Choroid plexus epithelial cell (primary cell): ENCODE measurements around a stretch of chr10.

DNA sequence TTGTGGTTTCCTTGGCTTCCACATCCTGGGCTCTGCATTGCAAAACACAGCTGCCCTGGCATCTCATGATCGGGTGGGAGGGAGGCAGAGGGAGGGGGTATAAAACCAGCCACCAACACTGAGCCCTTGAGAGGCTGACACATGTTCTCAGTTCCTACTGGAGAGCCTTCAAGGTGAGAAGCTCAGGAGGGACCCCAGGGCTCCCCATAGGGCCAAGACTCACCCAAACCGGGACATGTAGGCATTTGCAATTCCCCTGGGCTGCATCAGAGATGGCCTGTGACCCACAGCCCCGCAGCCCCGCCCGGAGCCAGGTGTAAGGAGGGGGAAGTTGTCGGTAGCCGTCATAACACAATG, 61.4 kb downstream of the MKI67 start:
- RRBS = 74% methylated on average over 4 of the region's 7 CpGs

DNA sequence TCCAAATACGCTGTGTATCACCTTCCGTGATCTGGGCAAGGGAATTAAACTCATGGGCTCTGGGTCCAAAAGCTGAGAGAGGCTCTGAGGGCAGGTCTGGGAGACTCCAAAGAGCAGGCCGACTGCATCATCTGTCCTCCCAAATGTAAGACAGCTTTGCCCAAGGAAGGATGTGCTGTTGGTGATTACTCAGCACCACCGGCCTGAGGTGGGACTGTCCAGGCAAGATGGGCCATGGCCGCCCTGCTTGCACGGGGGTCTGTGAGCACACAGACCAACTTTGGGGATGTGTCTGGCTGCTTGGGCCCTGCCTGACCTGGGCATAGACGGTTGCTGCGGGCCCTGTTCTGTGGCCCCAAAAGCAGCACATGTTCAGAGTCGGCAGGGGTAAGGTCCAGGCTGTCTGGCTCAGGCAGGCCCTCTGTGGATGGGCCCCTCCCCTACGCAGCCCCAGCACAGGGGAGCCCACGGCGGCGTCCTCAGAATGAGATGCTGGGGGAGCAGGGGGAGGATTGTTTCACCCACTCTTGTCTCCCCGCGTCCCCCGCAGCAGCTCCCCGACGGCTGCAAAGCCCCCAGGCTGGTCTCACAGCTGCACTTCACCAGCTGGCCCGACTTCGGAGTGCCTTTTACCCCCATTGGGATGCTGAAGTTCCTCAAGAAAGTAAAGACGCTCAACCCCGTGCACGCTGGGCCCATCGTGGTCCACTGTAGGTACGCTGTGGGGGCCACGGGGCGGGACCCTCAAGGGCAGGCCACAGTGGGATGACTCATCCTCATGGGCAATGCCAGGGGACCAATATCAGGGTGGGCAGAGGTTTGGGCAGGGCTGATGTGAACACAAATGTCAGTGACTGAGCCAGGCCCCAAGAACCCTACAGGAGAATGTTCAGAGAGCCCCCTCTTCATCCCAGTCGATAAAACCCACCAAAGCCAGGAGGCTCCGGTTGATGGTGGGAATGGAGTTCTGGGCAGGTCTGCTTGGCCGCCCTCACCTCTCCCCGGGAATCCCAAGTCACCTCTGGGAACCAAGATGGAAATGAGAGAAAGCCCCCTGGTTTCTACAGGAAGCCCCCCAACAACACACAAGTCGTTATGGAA, 58.3 kb downstream of the MKI67 start:
- RRBS = 96% methylated on average over 3 of the region's 32 CpGs

DNA sequence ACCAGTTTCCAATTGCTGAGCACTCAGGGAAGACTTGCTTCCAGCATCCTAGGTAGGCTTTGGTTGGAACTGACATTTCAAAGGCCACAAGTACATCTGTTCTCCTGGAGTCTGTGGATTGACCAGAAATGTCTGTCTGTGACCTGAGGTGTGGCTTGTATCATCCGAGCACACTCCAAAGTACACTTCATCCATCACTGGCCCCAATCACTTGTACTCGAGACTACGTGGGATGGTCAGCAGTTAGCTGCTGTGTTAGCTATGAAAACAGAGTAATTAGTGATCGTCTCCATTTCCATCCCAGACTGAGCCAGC, 45.0 kb downstream of the MKI67 start:
- RRBS = no CpG with 5 or more reads among the region's 4 CpGs

GRCh38 chr10:129035250-129035882, 431.7 kb upstream of the MGMT start:
- RRBS = no CpG with 5 or more reads among the region's 22 CpGs

DNA sequence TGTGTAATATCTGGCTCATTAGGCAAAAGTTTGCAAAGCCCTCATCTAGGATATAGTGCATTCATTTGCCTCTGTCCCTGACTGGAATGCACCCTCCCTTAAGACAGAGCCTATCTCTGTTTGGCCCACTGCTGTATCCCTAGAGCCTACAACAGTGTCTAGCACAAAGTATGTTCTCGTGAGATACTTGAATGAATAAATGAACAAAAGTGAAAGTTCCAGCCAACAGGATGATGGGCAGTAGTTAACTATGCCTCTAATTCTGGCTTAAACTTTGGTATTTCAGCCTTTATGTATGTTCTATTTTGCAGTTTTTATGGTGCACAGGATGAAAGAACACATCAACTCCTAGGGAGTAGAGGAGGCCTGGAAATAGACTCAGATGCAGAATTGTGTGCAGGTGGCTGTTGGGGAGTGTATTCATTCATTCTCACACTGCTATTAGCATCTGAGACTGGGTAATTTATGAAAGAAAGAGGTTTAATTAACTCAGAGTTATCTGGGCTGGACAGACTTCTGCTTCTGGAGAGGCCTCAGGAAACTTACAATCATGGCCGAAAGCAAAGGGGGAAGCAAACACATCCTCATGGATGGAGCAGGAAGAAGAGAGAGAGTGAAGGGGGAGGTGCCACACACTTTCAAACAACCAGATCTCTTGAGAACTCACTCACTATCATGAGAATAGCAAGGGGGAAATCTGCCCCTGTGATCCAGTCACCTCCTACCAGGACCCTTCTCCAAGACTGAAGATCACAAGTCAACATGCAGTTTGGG, 143.9 kb downstream of the MGMT start:
- RRBS = no CpG with 5 or more reads among the region's 2 CpGs

DNA sequence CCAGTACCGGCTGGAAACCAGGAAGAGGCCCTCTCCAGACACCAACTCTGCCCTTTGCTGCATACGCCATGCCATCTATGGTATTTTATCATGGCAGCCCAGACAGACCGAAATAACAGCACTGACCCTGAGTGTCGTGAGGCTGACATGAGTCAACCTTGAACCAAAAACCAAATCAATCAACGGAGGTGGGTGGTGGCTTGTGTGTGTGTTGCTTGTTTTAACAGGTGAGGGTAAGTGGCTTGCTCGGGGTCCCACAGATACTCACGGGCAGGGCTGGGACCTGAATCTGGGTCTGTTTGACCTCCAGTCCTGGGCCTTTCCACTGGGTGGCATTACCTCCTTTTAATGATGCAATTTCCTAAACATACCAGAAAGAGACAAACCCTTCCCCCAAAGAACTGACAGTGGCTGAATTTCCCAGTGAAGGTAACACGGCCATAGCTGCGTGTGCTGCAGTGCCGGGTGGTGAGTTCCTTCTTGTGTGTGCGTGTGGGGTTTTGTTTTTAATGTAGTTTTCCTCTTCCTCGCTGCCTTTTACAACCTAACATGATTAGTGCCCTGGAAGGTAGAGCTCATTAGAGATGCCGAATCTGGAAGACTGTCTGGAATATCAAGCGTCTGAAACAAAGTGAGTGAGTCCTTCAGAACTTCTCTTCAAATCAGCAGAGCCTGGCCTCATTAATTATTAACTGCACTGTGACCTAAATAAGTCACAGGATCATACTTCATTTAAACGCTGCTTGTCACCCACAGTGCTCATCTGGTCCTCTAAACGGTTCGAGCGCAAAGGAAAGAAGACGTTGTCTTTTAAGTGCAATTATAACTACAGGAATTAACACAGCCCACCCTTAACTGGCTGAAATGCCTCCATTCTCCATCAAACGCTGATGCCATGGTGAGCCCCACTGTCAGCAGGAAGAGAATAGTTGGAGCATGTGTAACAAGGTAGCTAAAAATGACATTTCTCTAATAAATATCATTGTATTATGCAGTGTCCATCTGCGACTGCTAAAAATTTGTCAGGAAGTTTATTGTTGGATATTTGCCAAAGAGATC, 166.1 kb upstream of the TCERG1L start:
- RRBS = no CpG with 5 or more reads among the region's 21 CpGs

- RRBS = under 1% methylated on average over 4 of the region's 21 CpGs
Observed at GRCh38 chr10:131743782-131744449, 156.9 kb upstream of the PPP2R2D start.

GRCh38 chr10:131909795-131910422, 9.1 kb downstream of the PPP2R2D start:
- RRBS = no CpG with 5 or more reads among the region's 11 CpGs

DNA sequence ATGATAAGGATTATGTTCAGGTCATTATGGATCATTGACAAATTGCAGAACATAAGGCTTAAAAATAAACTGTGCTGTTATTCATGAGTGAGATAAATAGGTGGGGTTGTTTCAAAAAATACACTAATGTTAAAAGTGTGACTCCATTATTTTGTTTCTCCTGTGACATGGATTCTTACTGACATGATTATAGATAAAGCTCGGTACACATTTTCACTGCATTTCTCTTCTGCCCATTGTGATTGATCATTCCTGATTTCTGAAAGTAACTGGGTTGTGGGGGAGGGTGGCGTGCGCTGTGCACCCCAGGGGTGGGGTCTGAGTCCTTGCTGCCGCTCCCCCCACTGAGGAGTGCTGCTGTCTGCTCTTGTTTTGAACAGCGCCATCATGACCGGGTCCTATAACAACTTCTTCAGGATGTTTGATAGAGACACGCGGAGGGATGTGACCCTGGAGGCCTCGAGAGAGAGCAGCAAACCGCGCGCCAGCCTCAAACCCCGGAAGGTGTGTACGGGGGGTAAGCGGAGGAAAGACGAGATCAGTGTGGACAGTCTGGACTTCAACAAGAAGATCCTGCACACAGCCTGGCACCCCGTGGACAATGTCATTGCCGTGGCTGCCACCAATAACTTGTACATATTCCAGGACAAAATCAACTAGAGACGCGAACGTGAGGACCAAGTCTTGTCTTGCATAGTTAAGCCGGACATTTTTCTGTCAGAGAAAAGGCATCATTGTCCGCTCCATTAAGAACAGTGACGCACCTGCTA, 26.2 kb downstream of the BNIP3 start:
- RRBS = 92% methylated on average over 5 of the region's 24 CpGs

GRCh38 chr10:131975618-131975980, 6.1 kb downstream of the BNIP3 start:
- RRBS = no CpG with 5 or more reads among the region's 7 CpGs

DNA sequence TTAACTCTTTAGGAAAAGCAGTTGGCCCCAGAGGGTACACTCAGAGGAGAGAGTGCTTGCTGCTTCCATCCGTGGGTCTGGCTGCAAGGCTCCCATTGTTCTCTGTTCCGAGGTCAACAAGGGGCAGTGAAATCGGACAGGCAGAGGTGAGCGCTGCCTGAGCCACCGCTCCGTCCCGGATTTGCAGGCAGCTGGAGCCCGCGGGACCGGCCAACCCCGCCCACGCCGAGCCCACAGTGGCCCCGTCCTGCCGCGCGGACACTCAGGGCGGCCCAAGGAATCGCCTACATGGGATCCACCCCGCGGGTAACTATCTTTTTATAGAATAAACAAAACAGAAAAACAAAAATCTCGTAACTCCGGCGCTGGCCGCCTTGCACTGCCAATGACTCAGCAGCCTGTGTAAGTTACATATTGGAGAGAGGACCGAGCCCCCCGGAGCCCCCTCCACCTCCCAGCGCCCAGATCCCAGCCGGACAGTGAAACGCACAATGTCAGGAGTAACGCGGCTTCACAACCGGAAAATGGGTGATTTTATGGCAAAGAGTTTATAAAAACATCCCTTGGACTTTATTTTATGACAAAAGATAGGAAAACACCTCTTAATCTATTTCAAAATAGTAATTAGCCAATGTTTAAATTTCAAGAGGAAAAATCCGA, 1.8 kb downstream of the BNIP3 start:
- RRBS = 22% methylated on average over 10 of the region's 34 CpGs

GRCh38 chr10:132142832-132143110, 44.0 kb upstream of the DPYSL4 start:
- RRBS = no CpG with 5 or more reads among the region's 9 CpGs

GRCh38 chr10:132162923-132163573, 23.7 kb upstream of the DPYSL4 start:
- RRBS = no CpG with 5 or more reads among the region's 21 CpGs

DNA sequence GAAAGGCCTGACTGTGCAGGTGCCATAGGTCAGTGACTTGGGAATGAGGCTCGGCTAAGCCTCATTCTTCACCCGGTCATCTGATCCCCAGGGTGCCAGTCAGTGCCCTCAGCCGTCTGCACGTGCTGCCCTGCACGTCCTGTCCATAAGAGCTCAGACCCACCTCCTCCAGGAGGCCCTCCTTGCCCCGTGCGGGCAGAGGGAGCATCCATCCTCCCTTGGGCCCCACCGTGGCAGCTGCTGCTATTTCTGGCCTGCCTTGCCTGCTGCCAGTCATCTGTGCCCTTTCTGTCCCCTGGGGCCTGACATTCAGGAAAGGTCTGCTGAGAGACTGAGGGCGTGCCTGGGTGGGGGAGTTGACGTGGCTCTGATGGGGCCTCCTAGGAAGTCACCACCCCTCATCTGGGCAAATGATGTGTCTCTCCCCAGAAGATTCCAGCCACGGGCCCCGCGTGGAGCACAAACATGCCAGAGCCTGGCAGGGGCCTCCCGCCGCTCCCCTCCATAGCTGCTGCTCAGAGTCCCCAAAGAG, 21.7 kb downstream of the DPYSL4 start:
- RRBS = no CpG with 5 or more reads among the region's 15 CpGs

- RRBS = no CpG with 5 or more reads among the region's 15 CpGs
Observed at GRCh38 chr10:132255522-132255979, 52.2 kb downstream of the STK32C start.

DNA sequence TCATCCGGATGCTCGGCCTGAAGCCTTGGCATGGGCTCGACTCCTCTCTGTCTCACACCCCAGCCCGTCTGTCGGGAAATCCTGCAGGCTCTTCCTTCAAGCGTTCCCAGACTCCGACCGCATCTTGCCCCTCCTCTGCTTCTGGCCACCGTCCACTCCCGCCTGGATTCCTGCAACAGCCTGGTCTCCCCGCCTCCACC, 35.3 kb downstream of the STK32C start:
- RRBS = no CpG with 5 or more reads among the region's 11 CpGs

DNA sequence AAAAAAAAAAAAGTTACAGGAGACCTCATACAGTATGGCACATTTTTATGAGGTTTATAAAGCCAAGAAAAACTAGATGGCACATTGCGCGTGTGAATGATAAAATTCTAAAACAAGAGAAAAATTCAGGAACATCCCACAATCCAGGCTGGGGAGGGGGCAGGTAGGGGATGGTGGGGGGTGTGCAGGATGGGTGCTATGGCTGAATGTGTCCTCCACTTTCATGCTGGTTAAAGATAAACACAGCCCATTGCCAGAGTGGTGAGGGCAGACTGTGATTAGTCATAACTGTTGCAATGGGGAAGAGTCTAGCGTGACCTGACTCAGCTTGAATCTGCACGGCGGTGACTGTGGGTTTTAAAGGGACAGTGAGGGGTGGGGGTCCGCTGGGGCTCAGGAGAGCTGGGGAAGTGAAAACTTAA, 12.0 kb upstream of the LRRC27 start:
- RRBS = no CpG with 5 or more reads among the region's 6 CpGs

DNA sequence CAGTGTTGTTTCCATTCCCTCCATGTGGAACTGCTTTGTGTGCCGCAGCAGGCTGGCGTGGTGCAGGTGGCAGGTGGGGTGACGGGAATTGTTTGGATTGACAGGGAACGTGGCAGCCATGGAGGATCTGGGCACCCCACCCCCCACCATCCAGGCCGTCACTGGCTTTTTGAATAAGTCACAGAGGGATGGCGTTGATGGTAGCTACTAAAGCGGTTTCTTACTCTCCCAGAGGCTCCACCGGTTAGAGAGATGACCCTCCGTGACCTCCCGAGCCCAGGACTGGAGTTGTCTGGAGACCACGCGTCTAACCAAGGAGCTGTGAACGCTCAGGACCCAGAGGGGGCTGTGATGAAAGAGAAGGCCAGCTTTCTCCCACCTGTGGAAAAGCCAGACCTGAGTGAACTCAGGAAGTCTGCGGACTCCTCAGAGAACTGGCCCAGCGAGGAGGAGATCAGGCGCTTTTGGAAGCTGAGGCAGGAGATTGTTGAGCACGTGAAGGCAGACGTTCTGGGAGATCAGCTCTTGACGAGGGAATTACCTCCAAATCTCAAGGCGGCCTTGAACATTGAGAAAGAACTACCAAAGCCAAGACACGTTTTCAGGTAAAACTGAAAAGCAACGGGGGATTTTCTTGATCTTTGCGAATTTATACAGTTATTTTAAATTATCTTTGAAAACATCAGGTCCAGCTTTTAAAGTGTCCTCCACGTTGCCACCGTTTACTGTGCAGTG, 15.9 kb downstream of the LRRC27 start:
- RRBS = no CpG with 5 or more reads among the region's 25 CpGs

DNA sequence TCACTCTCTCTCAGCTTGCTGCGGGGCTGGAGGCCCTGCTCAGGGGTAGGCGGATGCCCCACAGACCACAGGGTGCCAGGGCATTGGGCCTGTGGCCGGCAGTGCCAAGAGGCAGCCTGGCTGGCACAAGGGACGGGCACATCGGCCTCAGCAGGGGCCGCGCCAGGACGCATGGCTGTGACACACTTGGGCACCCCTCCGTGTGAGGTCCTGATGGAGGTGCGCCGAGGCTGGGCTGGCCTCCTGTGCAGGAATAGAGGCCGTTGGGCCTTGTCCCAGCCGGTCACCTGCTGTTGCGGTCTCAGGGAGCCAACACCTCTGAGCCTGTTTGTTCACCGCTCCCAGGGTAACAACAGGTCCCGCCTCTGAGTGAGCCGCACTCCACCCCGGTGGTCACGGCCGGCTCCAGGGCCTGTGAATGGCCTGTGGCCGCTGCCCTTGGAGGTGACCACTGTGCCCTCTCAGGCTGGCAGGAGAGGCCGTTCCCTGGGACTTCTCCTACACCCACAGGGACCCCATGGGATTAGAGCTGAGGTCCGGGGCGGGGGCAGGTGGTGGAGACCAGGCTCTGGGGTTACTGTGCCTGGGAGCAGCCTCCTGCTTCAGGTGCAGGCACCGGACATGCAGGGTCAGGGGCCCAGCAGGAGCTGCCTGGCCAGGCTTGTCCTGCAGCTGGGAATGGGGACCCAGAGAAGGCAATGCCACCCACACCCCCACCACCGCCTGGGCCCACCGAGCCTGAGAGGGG, 12.0 kb downstream of the PWWP2B start:
- RRBS = 96% methylated on average over 6 of the region's 27 CpGs

DNA sequence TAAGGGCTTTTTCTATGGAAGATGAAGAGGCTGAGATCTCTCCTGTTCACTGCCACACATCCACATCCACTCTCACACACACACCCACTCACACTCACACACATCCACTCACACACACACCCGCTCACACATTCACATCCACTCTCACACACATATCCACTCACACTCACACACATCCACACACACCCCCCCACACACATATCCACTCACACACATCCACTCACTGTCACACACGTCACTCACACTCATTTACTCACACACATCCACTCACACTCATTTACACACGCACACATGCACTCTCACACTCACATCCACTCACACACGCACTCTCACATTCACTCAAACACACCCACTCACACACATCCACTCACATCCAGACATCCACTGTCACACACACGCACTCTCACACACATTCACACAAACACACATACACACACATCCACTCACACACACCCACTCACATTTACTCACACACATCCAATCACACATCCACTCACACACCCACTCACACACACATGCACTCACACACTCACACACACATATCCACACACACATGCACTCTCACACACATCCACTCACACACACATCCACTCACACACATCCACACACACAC, 18.2 kb downstream of the PWWP2B start:
- RRBS = no CpG with 5 or more reads among the region's 5 CpGs